Upper lobe of left lung (tissue), 5 donors: ENCODE results near the genes IL11 and ZNF865.

GRCh38 chr19:55211736-55211947 is 2.3 kb upstream of the PTPRH start:
- PRO-cap, 2 experiments: no peak in any of the 2 experiments
- RAMPAGE, long total RNA, 4 experiments: no peak in any of the 4 experiments

DNA sequence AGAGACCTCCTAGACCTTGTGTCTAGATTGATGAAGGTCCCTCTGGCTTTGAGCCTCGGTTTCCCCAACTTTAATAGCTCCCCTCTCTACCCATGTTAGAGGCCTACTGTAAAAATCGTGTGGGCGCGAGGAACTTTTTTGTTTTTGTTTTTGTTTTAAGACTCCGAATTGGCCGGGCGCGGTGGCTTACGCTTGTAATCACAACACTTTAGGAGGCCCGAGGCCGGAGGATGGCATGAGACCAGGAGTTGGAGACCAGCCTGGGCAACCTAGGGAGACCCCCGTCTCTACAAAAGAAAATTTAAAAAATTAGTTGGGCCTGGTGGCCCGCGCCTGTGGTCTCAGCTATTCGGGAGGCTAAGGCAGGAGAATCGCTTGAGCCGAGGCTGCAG is 736 bp upstream of the PPP6R1 start:
- PRO-cap, 2 experiments: no peak in any of the 2 experiments
- RAMPAGE, long total RNA, 4 experiments: no peak in any of the 4 experiments

- PRO-cap, 2 experiments: no peak in any of the 2 experiments
- RAMPAGE, long total RNA, 4 experiments: start-site peak on the minus strand in 1 of 4 experiments, at chr19:55265887-55265975 at its widest, 9 reads per replicate
These were observed 6.9 kb upstream of the PPP6R1 start for GRCh38 chr19:55265680-55266247.

- PRO-cap, 2 experiments: no peak in any of the 2 experiments
- RAMPAGE, long total RNA, 4 experiments: start-site peak on the minus strand in 1 of 4 experiments, at chr19:55279402-55279829 at its widest, 14 reads per replicate
These were observed 553 bp downstream of the HSPBP1 start for GRCh38 chr19:55279359-55279754.

GRCh38 chr19:55285231-55286105 is 1.7 kb downstream of the BRSK1 start:
- PRO-cap, 2 experiments: no peak in any of the 2 experiments
- RAMPAGE, long total RNA, 4 experiments: no peak in any of the 4 experiments

- PRO-cap, 2 experiments: no peak in any of the 2 experiments
- RAMPAGE, long total RNA, 4 experiments: no peak in any of the 4 experiments
These were observed 13.7 kb downstream of the TMEM150B start for GRCh38 chr19:55311480-55311715.

- PRO-cap, 2 experiments: no peak in any of the 2 experiments
- RAMPAGE, long total RNA, 4 experiments: no peak in any of the 4 experiments
These were observed 3.5 kb downstream of the TMEM150B start for GRCh38 chr19:55321474-55322176.

DNA sequence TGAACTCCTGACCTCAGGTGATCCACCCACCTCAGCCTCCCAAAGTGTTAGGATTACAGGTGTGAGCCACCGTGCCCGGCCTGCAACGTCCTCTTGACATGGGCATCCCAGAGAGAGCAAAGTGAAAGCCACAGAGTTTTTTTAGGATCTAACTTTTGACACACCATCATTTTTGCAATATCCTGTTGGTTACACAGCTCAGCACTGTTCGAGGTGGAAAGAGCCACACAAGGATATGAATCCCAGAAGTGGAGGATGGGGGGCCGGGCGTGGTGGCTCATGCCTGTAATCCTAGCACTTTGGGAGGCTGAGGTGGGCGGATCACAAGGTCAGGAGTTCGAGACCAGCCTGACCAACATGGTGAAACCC is 6.6 kb upstream of the TMEM150B start:
- PRO-cap, 2 experiments: no peak in any of the 2 experiments
- RAMPAGE, long total RNA, 4 experiments: no peak in any of the 4 experiments

DNA sequence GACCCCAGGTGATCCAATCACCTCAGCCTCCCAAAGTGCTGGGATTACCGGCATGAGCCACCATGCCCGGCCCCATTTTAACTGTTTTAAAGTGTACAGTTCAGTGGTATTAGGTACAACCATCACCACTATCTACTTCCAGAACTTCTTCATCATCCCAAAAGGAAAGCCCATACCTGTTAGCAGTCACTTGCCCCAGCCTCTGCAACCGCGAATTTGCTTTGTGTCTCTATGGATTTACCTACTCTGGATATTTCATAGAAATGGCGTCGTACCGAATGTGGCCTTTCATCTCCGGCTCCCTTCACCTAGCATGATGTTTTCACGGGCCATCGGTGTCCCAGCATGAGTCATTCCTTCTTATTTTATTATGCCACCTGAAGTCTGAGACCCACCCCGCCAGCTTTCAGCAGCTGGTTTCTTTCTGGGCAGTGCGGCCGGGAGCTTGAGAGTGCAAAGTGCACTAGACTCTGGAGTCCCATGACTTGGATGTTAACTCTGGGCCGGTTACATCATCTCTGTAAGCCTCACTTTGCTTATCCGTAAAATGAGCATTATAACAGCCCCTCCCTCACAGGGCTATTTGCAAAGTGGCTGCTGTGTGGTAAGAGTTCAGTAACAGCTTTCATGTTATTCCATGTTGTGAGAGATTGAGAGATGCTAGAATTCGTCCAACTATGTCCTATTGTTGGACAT is 5.9 kb upstream of the KMT5C start:
- PRO-cap, 2 experiments: no peak in any of the 2 experiments
- RAMPAGE, long total RNA, 4 experiments: no peak in any of the 4 experiments

GRCh38 chr19:55370348-55370935 is at the start of gene IL11:
TSS of gene IL11 (minus strand) at chr19:55370463.
- PRO-cap, 2 experiments: no peak in any of the 2 experiments
- RAMPAGE, long total RNA, 4 experiments: no peak in any of the 4 experiments

GRCh38 chr19:55493041-55493956 is 5.1 kb downstream of the SSC5D start:
- PRO-cap, 2 experiments: peak in 1 of 2 experiments; most common minus-strand start chr19:55493904 (in 1)
- RAMPAGE, long total RNA, 4 experiments: no peak in any of the 4 experiments

DNA sequence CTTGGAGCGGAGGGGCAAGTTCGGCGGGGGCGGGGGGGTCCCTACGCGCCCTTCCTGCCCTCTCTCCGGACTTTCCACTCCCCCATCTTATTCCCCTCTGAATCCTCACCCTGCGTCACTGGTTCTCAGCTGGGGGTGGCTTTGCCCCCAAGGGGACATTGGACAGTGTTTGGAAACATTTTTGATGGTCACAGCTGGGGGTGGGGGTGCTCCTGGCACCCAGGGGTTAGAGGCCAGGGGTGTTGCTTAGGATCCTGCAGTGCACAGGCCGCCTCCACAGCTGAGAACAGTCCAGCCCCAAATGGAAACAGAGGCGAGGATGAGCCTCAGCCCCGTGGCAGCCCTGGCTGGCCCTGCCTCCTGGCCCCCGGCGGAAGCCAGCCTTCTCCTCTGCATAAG is 5.7 kb downstream of the SSC5D start:
- PRO-cap, 2 experiments: no peak in any of the 2 experiments
- RAMPAGE, long total RNA, 4 experiments: no peak in any of the 4 experiments

DNA sequence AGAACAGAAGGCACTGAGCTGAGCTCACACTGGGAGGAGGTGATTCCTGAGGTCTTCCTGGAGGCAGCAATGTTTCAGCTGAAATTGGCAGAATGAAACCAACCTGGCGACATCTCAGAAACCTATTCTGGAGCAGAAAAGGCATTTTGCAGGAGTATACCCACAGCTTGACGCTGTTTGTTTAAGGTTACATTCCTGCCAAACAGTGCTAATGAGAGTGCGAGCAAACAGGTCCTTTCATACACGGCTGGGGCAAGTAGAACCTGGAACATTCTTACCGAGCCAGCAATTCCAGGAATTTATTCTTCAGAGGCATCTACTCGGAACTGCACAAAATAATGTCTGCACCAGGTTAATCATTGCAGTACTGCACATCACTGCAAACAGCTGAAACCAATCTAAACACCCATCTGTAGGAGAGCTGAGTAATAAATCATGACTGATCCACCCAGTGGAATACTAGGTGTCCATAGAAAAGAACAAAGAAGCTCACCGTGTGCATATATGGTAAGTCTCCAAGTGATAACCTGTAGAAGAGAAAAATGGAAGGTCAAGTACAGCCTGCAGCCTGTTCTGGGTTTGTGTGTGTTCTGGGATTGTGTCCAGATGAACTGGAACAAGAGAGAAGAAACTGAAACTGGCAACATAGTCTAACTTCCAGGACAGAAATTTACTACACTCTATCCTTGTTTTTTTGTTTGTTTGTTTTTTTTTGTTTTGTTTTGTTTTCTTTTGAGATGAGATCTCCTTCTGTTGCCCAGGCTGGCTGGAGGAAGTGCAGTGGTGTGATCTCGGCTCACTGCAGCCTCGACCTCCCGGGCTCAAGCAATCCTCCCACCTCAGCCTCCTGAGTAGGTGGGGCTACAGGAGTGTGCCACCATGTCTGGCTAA is 1.3 kb upstream of the ZNF579 start:
- PRO-cap, 2 experiments: no peak in any of the 2 experiments
- RAMPAGE, long total RNA, 4 experiments: no peak in any of the 4 experiments

DNA sequence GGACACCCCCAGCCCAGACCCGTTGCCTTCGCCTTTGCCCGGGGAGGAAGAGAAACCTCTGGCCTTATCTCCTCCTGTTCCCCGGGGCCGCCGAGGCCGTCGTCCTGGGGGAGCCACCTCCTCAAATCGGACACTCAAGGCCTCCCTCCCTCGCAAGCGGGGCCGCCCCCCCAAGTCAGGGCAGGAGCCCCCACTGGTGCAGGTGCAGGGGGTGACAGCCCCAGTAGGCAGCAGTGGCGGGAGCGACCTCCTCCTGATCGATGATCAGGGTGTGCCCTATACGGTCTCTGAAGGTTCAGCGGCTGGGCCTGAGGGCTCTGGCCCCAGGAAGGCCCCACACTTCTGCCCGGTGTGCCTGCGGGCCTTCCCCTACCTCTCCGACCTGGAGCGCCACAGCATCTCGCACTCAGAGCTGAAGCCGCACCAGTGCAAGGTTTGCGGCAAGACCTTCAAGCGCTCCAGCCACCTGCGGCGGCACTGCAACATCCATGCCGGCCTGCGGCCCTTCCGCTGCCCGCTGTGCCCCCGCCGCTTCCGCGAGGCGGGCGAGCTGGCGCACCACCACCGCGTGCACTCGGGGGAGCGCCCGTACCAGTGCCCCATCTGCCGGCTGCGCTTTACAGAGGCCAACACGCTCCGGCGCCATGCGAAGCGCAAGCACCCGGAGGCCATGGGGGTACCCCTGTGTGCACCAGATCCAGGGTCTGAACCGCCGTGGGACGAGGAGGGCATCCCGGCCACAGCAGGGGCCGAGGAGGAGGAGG is 2.2 kb downstream of the ZNF524 start:
- PRO-cap, 2 experiments: no peak in any of the 2 experiments
- RAMPAGE, long total RNA, 4 experiments: no peak in any of the 4 experiments

- PRO-cap, 2 experiments: peak in 2 of 2 experiments; most common plus-strand start chr19:55605380 (in 1); most common minus-strand start chr19:55605566 (in 2)
- RAMPAGE, long total RNA, 4 experiments: no peak in any of the 4 experiments
These were observed at the start of gene ZNF865 for GRCh38 chr19:55604975-55605860. TSS of gene ZNF865 (plus strand) at chr19:55605647.

GRCh38 chr19:55642425-55642729 is 1.1 kb upstream of the ZNF581 start:
- PRO-cap, 2 experiments: peak in 1 of 2 experiments; most common plus-strand start chr19:55642477 (in 1); most common minus-strand start chr19:55642564 (in 1)
- RAMPAGE, long total RNA, 4 experiments: no peak in any of the 4 experiments

GRCh38 chr19:55644129-55644388 is 610 bp downstream of the ZNF581 start:
- PRO-cap, 2 experiments: no peak in any of the 2 experiments
- RAMPAGE, long total RNA, 4 experiments: no peak in any of the 4 experiments

DNA sequence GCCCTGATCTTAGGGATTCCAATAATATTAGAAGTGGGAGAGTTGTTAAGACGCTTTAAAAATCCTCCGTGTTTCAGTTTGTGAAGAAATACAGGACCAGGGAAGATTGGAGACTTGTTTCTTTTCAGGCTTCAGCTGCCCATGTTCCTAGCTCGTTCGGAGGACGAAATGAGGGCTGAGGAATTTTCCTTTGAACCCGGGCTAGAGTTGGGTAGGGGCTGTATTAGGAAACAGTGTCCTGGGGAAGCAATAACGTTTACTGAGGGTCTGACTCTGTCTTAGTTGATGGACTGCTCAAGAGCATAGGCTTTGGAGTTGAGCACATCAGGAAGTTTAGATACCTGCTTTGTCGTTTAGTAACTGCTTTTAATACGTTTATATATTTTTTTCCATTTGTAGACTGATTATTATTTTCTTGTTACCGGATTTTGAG is 1.3 kb downstream of the U2AF2 start:
- PRO-cap, 2 experiments: no peak in any of the 2 experiments
- RAMPAGE, long total RNA, 4 experiments: no peak in any of the 4 experiments

DNA sequence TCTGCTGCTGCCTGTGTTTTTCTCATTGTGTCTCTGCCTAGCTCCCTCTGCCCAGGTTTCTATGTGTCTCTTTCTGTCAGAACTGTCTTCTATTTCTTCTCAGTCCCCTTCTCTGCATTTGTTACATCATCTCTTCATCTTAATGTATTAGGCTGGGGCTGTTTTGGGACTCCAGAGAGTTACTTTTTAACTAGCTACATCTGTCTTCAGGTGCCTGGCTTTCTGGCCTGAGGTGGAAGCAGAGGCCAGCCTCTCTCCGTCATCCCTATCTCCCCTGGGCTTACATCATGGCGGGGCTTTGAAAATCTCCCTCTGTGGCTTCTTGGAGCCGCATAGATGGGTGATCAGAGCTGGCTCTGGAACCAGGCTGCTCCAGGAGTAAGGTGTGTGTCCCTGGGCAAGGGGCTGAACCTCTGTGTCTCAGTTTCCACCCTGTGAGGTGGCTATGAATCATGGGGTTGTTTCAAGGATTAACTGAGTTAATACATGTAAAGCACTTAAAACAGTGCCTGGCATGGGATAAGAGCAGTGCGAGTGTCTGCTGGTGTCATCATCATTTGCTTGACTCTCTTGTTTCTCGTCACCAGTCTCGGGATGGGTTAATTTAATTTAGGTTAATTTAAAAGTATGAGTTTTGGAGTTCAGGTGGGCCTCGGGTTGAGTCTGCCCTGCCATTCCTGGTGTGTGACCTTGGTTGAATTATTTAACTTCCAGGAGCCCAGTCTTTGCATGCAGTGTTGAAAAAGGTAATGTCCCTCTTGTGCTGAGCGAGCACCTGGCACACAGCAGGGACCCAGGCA is 2.0 kb downstream of the EPN1 start:
- PRO-cap, 2 experiments: no peak in any of the 2 experiments
- RAMPAGE, long total RNA, 4 experiments: no peak in any of the 4 experiments

DNA sequence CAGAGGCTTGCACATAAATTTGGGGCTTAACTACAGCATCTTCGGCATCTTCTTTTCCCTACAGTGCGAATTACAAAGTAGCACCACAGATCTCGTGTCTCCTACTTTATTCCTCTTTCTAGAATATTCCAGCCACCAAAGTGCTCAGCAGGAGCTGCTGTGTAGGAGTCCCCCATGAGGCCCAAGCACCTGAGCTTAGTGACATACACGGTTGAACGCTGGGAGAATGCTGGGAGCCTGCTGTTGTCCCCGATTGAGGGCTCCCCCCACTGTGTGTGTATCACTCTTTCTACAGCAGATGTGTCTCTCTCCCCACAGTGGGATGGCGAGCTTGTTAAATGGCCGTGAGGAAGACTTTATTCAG is 22.5 kb downstream of the EPN1 start:
- PRO-cap, 2 experiments: no peak in any of the 2 experiments
- RAMPAGE, long total RNA, 4 experiments: no peak in any of the 4 experiments